HTERT-HM (cell line): ENCODE measurements around the genes GOLGA6L10, BTBD1, ZSCAN2 and WDR73.

GRCh38 chr15:81023089-81024162 is 22.7 kb downstream of the TLNRD1 start:
- RRBS, result no CpG with 5 or more reads among the region's 19 CpGs

DNA sequence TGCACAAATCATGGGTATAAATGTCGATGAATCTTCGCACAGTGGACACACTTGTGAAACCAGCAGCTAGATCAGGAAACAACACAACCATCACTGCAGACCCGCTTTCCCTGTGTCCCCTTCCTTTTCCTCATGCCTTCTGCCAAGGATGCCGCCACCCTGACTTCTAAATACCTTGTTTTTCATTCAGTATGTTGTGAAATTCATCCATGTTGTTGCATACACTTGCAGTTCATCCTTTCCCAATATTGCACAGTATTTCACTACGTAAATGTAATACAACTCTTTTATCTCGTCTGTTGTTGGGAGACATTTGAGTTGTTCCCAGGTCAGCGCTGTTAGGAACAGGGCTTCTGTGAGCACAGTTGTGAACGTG is 24.2 kb downstream of the TLNRD1 start:
- RRBS, result no CpG with 5 or more reads among the region's 8 CpGs

DNA sequence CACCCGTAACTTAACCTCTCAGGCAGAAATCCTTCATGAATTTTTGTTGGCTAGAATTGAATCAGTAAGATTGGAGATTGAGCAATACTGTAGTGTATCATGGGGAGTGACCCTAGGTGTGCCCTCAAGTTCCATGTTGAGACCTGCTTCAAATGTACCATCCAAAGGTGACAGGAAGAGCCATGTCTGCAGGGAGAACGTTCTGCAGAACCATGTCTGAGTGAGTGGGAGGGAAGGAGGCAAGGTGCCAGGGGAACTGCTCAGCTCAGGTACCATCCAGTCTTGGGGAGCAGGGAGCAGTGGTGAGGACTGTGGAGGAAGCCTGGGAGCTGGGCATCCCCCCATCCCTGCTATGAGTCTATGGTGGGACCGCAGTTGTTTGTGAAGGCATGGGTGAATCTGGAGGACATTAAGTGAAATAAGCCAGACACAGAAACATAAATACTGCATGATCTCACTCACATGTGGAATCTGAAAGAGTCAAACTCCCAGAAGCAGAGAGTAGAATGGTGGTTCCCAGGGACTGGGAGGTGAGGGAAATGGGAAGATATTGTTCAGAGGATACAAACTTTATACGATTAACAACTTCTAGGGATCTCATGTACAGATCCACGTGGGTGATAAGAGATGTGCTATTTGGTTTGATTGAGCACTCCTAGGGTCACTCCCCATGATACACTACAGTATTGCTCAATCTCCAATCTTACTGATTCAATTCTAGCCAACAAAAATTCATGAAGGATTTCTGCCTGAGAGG is 23.3 kb downstream of the CFAP161 start:
- RRBS, result no CpG with 5 or more reads among the region's 5 CpGs

- RRBS, result no CpG with 5 or more reads among the region's 17 CpGs
These were observed 20.3 kb upstream of the IL16 start for GRCh38 chr15:81176177-81176990.

DNA sequence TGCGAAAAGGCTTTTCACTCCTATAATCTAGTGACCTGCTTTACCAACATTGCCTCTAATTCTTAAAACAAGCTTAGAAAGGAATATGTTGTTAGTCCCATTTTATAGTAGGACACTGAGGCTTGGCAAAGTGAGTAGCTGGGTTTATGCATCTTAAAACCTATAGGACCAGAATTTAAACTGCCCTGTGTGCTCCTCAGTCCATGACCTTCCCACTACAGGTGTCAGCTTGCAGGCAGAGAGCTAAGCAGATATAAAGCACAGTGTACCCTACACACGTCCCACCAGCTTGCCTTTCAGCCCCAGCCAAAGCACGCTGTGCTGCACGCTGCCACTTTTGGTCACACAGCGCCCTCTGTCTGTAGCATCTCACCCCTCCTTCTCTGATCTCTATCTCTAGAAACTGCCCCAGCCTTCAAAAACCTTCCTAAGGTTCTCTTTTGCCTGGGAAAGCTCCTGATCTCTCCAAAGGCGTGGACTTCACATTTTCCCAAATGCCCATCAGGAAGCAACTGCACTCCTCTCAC is 57.6 kb downstream of the STARD5 start:
- RRBS, result no CpG with 5 or more reads among the region's 6 CpGs

DNA sequence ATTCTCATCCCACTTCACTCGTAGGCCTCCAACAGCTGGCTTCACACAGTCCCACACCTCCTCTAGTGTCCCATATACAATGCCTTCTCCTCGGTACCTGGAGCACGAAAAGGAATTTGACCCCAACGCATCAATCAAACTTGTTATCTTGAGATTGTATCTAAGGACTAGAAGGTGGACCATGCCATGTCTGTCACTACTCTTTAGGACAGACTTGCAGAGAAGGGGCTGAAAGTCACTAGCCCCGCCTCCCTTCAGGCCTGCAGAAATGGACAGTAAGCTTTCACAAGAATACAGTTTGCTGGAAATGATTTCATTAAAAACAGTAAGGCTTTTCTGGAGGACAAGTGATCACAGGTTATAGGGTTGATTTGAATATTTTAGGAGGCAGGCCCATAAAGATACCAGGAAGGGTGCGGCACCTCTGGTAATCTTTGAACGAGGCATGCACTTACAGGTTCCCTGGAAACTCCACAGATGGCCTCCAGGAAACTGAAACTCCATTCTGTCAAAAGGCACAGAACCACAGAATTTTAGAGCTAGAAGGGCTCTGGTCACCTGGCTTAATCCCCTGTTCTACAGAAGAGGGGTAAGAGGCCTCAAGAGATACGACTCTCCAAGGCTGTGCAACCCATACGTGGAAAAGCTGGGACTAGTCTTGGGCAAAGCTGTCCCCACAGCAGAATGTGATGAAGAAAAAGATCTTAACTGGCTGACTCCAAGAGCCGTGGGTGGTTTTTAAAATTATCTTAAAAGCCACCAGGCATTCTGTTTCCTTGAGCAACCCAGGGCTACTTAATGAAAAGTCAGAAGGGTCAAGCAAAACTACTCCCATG is 1.3 kb downstream of the STARD5 start:
- RRBS, result no CpG with 5 or more reads among the region's 10 CpGs

DNA sequence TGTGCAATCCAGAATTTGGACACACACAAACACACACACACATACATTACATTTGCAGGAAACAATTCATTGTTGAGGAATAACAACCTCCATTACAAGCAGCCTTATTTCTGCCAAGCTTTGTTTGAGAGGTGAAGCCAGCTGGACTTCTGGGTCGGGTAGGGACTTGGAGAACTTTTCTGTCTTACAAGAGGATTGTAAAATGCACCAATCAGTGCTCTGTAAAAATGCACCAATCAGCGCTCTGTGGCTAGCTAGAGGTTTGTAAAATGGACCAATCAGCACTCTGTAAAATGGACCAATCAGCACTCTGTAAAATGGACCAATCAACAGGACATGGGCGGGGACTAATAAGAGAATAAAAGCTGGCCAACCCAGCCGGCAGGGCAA is 81.1 kb downstream of the MEX3B start:
- RRBS, result no CpG with 5 or more reads among the region's 4 CpGs

GRCh38 chr15:82349361-82349816 is at the start of gene GOLGA6L10:
Gene GOLGA6L10, minus strand, starts transcription at chr15:82349475.
- RRBS, result no CpG with 5 or more reads among the region's 9 CpGs

GRCh38 chr15:82445234-82446180 is 15.9 kb downstream of the GOLGA6L9 start:
- RRBS, result no CpG with 5 or more reads among the region's 81 CpGs

GRCh38 chr15:82475359-82476080 is 45.9 kb downstream of the GOLGA6L9 start:
- RRBS, result no CpG with 5 or more reads among the region's 12 CpGs

DNA sequence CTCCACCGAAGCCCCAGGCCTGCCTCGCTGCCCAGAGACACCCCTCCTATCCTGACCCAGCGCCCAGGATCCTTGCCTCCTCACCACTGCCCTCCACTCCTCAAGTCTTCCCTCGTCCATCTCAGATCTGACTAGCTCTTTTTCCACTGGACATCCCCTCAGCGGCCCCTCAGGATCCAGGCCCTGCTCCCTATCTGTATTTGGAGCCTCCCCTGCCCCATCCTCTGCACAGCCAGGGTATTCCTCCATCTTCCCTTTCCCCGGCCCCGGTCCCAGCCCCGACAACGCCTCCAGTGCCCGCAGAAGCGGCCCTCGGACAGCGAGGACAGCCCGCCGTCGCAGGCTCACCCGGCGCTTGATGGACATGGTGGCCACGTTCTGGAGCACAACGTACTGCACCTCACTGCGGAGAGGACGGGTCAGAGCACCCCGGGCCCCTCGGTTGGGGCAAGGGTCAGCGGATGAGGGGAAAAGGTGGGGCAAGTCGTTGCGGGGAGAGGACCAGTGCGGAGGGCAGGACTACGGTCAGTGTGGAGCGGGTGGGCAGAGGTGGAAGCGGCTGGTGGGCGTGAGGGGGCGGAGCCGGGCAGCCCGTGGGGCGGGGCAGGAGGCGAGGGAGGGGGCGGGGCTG is 29.7 kb downstream of the AP3B2 start:
- RRBS, result 16% methylated on average over 14 of the region's 38 CpGs

DNA sequence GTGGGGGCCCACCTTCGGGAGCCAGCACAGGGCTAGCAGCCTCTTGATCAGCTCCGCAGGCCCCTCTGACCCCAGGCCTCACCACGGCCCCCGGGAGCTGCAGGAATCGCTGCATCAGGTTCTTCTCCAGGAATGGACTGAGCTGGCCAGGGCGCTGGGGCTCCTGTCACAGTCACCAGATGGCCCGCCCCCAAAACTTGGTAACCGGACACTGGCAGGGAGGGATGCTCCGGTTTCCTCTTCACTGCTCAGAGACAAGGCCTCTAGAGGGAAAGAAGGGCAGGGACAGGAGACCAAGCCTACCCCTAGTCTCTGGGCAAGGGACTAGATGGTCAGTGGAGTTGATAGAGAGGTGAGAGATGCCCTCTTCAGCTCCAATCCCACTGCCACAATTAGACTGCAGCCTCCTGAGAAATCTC is 9.9 kb downstream of the AP3B2 start:
- RRBS, result 6% methylated on average over 6 of the region's 9 CpGs

- RRBS, result no CpG with 5 or more reads among the region's 4 CpGs
These were observed 26.8 kb downstream of the WHAMM start for GRCh38 chr15:82836049-82836728.

DNA sequence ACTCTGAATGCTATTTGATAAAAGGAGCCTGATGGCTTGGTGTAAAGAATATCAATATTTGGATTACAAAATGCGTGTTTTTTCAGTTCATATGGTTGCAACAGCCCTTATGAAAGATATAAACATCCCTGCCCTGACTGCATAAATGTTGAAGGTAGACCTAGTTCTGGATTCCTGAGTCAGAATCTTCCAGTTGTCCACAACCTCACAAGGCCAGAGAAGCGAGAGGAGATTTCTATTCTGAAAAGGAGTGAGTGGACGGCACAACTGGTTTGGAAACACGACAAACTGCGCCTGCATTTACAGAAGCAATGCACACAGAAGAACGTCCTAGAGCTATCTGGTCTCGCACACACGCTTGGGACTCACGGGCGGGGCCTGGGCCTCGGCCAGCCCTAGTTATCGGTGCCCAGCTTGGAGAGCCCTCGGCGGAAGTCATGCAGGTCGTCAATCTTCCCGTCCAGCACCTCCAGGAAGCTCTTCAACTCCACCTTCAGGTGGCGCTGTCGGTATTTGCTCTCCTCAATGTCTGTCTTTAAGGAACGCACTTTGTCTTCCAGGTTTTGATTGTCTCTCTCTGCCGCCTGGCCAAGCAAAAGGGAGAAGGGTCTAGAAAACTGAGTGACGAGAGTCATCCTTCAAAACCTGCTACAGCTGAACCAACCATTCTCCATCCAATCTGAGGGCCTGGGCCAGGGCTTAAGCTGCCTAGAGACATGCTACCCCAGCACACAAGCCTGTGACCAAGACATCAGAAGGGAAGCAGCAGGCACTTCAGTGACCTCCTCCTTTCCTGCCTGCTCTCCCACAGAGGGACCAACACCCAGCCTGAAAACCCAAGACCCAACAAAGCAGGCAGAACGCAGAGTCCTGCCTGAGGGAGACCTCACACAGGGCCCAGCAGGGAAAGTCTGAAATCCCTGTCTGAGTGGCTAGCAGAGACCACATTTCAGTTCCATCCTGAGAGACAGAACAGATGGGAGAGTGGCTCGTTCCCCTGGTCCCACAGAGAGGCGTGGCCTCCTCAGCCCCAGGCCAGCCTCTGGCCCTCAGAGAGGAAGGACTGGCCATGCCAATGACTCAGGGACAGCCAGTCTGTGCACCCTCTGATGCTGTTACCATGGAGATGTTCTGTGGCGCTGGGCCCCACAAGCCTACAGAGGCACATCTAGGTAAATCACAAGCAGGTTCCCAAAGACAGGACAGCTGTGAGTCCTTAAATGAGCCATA is 40.3 kb downstream of the WHAMM start:
- RRBS, result no CpG with 5 or more reads among the region's 25 CpGs

GRCh38 chr15:82914398-82914814 is 38.1 kb downstream of the HOMER2 start:
- RRBS, result no CpG with 5 or more reads among the region's 2 CpGs

DNA sequence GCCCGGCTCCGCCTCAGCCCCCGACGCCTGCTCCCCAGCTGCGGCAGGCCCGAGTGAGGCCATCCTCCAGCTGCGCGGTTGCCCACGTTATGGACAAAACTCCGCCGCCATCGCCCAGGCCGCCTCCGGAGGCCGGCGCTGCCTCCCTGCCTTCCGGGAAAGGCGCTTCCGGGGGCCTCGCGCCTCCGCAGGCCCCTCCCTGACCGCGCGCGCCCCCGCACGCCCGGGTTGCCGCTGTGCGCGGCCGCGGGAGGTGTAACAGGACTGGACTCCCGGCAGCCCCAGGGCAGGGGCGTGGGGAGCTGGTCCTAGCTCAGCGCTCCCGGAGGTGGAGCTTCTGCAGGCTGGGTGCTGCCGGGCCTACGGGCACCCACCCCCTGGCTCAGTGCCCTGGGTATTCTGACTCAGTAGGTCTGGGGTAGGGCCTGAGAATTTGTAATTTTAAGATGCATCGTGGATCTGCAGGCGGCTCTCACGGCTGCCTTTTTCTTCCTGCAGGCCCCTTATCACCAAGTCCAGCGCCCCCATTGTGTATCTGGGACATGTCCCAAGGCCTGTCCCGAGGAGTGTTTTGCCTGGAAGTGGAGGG is at the start of gene BTBD1:
BTBD1 (minus strand) TSS at position 164 of the 589 bp plus-strand sequence.
- RRBS, result 1% methylated on average over 20 of the region's 45 CpGs

GRCh38 chr15:83157335-83157685 is 49.9 kb downstream of the TM6SF1 start:
- RRBS, result no CpG with 5 or more reads among the region's 3 CpGs

DNA sequence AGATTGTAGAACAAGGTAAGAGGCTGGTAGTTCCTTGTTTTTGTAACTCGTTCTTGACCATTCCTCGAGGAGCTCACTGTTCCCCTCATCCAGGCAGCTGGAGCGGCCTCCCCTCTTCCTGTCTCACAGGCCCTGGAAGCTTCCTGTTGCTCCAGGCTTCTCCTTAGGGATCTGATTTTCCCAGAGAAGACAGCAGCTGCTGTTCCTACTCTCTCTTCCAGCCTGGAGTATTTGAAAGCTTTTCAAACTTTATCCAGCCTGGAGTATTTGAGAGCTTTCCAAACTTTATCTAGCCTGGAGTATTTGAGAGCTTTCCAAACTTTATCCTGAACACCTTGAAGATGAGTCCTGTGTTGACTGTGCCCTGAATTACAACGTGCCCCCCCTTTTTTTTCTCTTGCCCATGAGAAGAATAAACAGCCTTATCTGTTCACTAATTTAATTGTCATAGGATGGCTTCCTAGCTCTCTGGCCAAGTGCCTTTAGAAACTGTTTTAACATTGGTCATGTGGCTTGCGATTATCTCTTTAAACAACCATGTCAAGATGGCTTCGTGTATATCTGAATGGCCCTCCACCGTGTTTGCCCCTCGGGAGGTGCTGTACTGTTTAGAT is 4.7 kb downstream of the ADAMTSL3 start:
- RRBS, result no CpG with 5 or more reads among the region's 8 CpGs

DNA sequence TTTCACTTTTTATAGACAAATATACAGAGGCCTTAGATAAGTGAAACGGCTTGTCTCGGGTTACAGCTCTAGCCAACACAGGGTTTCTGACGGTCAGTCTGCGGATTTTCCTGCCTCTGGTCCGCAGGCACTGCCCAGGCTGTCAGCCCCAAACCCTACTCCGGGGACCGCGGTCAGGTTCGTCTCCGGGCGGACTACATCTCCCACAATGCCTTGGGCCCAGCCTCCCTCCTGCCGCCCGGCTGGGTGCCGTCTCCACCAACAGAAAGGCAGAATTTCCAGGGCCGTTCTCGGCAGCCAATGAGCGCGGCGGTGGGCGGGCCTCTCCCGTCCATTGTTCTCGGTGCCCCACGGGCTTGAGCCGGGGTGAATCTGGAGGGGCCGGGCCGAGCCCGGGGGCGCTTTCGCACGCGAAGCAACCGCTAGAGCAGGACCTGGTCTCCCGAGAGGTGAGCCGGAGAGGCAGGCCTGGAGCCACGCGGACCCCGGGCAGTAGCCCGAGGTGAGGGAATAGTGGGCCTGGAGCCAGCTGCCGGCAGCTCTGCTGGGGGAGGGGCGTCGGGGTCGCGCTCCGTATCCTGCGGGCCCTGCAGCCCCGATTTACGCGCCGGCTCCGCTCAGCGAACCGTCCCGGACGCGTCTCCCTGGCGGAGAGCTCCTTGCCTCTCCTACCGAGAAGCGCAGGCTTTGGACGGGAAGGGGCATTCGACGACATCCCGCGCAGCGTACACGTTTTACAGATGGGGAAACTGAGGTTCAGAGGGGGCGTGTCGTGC is at the start of gene ZSCAN2:
ZSCAN2 (plus strand) TSS at position 323 of the 776 bp plus-strand sequence.
- RRBS, result 1% methylated on average over 28 of the region's 67 CpGs

DNA sequence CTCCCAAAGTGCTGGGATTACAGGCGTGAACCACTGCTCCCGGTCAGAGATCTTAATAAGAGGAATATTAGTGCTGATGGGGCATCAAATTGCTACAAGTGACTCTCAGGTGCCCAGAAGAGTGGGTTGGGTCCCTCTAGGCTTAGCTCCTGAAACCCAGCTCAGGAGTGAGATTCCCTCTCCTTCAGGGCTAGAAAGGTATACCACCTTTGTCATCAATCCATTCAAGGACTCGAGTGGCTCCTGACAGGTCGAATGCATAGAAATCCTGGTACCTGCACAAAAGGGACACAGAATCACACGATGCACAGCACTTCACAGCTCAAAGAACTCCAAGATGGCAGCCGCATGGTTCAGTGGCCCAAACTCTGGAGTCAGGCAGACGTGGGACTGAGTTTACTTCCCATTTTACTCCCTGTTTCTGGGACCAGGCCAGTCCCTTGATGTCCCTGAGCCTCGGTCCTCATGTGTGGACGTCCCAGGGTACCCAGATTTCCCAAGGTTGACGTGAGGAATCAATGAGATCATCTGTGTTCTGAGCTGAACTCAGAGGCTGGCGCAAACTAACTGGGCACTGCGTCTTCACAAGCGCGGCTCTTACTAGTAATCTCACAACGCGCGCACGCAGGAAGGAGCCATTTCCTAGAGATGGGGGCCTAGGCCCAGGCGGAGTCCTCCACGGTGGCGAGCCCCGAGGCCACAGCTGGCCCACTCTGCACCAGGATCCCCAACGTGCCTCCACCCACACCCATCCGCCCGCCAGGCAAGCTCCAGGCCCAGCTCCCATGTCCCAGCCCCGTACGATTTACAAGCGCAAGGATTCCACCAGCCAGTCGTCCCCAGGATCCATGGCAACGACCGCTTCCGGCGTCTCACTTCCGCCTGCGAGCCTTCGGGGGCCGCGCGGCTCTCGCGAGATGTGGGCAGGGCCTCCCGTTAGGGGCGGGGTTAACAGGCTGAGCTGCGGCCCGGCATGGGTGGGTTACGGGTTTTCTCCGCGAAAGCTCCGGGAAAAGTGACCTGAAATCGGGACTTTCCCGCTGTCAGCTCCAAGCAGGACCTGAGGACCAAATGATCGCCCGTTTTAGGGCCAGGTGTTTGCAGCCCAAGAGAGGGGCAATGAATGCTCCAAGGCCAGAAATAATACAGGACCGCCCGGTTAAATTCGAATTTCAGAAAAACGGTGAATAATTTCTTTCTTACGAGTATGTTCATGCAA is at the start of gene WDR73:
WDR73 (minus strand) TSS at position 859 of the 1,219 bp plus-strand sequence.
- RRBS, result 2% methylated on average over 8 of the region's 58 CpGs